SJSA1 (cell line): Measurements from ENCODE around the gene ANKZF1.

GRCh38 chr2:219125024-219126023, 35.3 kb downstream of the NHEJ1 start:
- RAMPAGE, long total RNA, result no peak

DNA sequence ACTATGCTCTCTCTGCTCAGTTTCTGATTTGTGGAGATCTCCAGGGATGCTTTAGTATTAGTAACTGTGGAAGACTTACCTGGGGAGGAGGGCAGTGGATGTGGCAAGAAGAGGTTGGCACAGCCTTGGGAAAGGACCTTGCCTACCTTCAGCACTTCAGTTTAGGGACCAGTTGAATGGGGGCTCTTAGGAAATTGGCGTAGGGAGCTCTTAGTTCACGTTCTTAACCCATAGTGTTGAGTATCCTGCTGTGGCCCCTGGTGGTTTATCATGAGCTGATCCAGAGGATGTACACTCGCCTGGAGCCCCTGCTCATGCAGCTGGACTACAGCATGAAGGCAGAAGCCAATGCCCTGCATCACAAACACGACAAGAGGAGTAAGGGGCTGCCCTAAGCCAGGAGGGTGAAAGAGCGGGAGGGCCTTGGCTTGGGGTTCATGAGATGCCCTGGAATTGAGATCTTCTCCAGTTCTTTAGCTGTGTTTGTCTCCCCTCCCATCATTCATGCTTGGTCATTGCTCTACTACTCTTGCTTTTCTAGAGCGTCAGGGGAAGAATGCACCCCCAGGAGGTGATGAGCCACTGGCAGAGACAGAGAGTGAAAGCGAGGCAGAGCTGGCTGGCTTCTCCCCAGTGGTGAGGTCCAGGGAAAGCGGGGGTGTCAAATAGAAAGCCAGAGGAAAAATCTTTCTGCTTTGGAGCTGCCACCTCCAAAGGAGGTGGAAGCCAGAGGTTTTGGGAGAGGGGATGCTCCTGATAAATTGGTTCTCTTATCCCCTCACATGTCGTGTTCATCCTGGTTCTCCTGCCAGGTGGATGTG, 3.0 kb downstream of the RETREG2 start:
- RAMPAGE, long total RNA, result no peak

GRCh38 chr2:219229697-219230648, at the start of gene ANKZF1:
ANKZF1 (plus strand) TSS chr2:219229806.
- RAMPAGE, long total RNA, result start-site peak on the plus strand at chr2:219229838-219229867, 32 and 28 reads in 2 replicates

DNA sequence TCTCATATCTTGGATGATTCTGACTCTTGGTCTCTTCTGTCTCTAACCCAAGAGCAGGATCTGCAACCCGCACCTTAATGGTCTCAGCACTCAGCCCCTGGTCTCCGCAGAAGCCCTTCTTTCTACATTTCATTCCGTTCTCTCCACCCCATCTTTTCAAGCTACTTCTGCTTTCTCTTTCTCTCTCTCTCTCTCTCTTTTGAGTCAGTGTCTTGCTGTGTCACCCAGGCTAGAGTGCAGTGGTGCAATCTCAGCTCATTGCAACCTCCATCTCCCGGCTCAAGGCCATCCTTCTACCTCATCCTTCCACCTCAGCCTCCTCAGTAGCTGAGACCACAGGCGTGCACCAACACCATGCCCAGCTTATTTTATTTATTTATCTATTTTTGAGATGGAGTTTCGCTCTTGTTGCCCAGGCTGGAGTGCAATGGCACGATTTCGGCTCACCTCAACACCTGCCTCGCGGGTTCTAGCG, 1.2 kb upstream of the TUBA4A start:
- RAMPAGE, long total RNA, result no peak

DNA sequence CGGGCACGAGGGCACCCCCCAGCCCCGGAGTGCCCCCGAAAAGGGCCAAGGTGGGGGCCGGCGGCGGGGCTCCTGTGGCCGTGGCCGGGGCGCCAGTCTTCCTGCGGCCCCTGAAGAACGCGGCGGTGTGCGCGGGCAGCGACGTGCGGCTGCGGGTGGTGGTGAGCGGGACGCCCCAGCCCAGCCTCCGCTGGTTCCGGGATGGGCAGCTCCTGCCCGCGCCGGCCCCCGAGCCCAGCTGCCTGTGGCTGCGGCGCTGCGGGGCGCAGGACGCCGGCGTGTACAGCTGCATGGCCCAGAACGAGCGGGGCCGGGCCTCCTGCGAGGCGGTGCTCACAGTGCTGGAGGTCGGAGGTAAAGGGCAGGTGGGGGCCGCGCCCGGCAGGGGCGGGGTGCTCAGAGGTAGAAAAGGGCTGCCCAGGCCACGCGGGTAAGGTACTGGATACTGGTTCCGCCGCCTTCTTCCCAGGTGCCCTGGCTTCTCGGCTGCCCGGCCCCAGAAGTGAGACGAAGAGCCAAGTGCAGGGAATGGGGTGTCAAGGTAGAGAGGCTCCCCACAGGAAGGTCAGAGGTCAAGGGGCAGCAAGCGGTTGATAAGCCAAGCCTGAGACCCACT, 477 bp downstream of the SPEG start:
- RAMPAGE, long total RNA, result no peak

DNA sequence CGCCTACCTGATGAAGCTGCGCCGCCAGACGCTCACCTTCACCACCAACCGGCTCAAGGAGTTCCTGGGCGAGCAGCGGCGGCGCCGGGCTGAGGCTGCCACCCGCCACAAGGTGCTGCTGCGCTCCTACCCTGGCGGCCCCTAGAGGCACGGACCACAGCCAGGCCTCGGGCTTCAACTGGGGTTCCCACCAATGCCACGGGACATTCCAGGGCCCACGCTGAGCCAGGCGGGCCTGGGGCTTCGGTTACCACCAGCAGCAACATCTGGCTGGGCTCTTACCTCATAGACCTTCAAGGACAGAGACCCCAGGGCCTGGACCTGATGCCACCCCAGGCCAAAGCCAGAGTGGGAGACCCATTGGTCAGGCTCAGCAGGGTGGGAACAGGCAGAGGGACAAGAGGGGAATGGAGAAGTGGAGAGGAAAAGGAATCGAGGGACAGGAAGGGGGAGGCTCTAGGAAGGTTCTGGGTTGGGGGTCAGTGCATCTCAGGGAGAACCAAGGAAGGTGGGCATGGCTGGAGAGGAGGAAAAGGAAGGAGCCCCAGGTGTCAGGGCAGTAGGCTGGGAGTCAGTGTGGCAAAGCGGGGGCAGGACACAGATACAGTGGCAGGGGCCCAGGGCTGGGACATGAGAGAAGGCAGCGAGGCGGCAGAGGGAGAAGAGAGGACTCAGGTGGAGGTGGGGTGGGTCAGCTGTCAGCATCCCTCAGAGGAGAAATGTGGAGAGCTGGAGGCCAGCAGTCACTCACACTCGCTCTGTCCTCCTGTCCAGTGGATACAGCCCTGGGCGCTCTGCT, 3.1 kb upstream of the SPEGNB start:
- RAMPAGE, long total RNA, result no peak

DNA sequence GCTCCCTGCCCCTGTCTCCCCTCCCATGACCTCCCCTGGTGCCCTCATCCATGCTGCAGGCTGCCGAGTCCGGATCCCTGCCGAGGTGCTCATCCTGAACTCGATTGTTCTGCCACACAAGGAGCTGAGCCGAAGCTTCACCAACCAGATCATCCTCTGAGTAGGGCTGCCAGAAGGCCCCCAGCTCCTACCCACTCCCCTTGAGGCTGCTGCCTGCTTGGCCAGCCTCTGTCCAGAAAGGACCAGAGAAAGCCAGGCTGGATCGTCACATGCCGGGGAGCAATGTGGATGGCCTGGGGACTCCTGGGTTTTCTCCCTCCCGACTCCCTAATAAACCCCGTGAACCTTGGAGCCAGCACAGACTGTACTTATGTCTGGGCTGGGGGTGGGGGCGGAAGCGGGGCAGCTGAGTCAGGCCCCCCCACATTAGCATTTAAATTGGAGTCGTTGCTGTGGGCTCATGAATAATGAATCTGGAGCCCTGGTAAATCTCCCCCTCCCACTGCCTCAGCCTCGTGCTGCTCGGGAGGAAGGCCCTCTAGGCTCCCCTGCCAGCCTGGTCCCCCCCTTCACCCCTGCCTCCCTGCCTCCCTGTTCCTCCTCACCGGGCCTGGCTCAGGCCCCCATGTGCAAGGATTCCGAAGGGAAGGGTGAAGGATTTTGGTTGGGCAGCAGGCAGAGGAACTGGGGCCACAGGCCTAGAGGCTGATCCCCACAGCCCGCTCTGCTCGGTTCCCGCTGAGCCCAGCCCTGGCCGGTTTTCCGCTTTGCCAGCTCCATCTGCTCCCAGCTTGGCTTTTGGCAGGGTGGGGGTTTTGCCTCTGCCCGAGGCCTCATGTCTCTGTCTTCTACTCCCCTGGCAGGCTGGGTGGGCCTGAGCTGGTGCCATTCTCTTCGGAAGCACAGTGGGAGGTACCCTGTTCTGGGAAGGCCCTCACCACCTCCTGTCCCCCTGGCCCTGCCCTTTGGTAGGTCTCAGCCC, 7.4 kb upstream of the ASIC4 start:
- RAMPAGE, long total RNA, result no peak

GRCh38 chr2:219541577-219542221, 1.9 kb downstream of the CHPF start:
- RAMPAGE, long total RNA, result no peak

- RAMPAGE, long total RNA, result no peak
Measured at GRCh38 chr2:219567893-219568628, 3.3 kb downstream of the OBSL1 start.

- RAMPAGE, long total RNA, result no peak
Measured at GRCh38 chr2:219644816-219645619, 17.6 kb downstream of the SLC4A3 start.

- RAMPAGE, long total RNA, result no peak
Measured at GRCh38 chr2:219662417-219663054, 35.1 kb downstream of the SLC4A3 start.

DNA sequence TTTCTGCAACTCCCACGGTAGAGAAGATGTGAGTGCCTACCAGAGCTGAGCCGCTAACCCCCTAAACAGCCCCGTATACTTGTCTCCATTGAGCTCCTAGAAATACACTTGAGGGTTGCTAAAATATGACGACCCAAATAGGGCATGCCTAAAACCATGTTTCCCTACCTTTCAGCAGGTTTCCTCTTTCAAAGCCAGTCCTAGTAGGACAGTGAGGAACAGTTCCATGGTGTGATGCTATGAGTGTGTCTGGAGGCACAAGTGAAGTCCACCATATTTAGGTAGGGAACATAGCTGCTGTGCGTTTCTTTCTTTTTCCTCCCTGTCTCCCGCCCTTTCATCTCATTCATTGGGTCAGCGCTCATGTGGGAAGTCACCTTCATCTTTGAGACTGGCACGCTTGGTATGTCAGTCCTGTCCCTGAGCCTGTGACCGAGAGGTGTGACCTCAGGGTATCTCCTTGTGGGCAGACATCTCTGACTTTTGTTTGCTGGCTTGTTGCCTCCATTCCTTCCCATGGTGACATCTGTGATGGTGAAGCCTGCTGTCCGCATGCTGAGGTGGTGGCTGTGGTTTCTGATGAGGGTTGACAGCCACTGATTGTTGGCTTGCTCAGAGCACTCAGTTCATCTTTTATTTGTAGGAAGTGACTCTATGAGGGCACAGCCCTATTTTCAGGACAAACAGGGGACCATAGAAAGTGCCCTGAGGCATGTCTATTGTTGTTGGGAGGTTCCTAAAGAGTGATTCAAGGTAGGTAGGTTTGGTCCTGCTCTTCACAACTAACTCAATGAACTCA, 139.1 kb downstream of the SLC4A3 start:
- RAMPAGE, long total RNA, result no peak

- RAMPAGE, long total RNA, result no peak
Measured at GRCh38 chr2:220076806-220077181, 449.4 kb downstream of the SLC4A3 start.

GRCh38 chr2:221517306-221518145, 54.6 kb downstream of the EPHA4 start:
- RAMPAGE, long total RNA, result no peak

- RAMPAGE, long total RNA, result no peak
Measured at GRCh38 chr2:222837591-222838178, 23.2 kb upstream of the ACSL3 start.

DNA sequence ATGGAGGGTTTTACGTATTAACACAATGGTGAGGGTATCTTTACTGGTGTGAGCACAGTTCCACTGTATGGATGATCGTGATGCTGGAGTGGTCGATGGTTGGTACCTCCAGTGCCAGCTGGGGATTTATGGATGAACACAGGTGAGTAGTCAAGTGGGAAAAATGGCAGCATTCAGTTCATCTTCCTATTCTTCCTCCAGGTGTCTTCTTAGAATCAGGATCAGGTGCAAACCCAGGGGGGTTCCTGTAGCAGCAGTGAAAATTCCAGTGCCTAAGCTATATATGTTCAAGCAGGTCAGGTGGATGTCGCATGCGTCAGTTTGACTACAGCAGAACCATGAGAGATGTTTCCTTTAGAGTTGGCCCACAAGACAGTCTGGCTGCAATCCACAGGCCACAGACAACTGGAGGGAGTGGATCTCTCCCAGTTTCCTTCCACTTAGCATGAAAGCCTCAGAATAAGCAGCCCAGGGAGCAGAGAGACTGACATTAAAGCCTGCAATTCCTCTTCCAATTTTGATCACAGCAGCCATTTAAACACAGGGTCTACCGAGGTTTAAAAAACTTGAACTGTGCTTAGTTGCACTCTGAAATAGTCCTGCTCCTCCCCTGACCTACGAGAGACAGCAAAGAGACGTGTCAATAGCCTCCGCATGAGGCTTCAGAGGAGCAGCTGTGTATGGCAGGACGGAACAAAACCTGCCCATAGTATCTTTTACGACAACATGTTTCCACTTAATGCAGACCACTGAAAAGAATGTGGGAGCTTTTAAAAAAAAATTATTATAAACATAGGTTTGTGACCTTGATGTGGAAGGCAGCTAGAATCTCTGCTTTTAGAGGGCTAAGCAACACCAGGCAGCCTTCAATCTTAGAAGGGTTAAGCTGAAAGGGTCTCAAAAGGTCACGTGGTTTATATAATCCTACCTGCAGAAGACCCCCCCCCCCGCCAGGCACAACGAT, 997 bp upstream of the KCNE4 start:
- RAMPAGE, long total RNA, result no peak

DNA sequence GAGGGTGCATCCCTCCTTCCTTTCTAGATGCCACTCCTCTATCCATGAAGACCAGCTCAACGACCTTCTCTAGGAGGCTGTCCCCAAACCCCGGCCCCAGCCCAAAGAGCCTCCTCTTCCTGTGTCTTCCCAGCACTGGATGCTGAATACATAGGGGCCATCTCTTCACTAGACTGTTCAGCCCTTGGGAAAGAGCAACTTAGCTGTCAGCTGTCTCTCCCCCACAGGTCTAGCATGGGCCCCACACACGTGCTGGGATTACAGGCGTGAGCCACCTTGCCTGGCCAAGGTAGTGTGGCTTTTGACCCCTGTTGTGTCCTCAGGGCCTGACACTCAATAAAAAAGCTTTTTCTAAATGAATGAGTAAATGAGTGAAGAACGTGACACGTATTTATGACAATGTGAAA, 3.7 kb downstream of the WDFY1 start:
- RAMPAGE, long total RNA, result no peak

- RAMPAGE, long total RNA, result no peak
Measured at GRCh38 chr2:223941848-223942230, 3.3 kb downstream of the WDFY1 start.

- RAMPAGE, long total RNA, result no peak
Measured at GRCh38 chr2:224001213-224002032, 37.7 kb downstream of the SERPINE2 start.

- RAMPAGE, long total RNA, result no peak
Measured at GRCh38 chr2:224211644-224212176, 172.6 kb upstream of the SERPINE2 start.